ENCODE measurements around a stretch of chr19.

GRCh38 chr19:40578104-40578898 is 1.6 kb downstream of the SHKBP1 start:
- RRBS, 2 experiments, result no CpG with 5 or more reads among the region's 15 CpGs

- RRBS, 2 experiments, result no CpG with 5 or more reads among the region's 15 CpGs
Measured at GRCh38 chr19:40588490-40588939, 11.8 kb downstream of the SHKBP1 start.

- RRBS, 2 experiments, result 4 to 7% methylated on average over 14 of the region's 81 CpGs
Measured at GRCh38 chr19:40605133-40606039, 4.2 kb downstream of the LTBP4 start.

GRCh38 chr19:40650565-40651131 is 39.8 kb downstream of the NUMBL start:
- RRBS, 2 experiments, result no CpG with 5 or more reads among the region's 6 CpGs

DNA sequence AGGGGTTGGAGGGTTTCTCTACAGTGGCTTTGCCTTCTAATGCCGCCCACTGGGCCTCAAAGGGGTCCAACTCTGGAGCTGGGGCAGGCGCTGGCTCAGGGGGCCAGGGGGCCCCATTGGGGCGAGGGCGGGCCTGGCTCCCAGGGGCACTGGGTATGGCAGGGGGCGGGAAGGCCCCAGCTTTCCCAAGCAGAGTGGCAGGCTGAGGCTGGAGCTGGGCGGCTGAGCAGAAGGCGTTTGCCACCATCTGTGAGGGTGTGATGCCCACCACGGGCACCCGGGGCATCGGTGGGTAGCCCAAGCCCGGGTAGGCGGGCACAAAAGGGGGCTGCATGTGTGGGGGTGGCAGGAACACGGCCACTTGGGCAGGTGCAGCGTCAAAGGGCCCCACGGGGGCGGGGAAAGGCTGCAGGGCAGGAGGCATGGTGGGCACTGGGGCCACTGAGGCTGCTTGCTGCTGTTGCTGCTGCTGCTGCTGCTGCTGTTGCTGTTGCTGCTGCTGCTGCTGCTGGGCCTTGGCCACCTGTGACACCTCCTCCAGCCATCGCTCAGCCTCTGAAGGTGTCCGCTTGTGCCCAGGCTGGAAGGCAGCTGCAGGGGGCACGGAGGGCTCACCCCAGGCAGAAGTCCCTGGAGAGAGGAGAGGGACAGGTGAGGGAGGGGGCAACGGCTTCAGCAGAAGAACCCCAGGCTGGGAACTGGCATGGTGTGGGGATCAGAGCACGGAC is 22.8 kb downstream of the NUMBL start:
- RRBS, 2 experiments, result no CpG with 5 or more reads among the region's 21 CpGs

DNA sequence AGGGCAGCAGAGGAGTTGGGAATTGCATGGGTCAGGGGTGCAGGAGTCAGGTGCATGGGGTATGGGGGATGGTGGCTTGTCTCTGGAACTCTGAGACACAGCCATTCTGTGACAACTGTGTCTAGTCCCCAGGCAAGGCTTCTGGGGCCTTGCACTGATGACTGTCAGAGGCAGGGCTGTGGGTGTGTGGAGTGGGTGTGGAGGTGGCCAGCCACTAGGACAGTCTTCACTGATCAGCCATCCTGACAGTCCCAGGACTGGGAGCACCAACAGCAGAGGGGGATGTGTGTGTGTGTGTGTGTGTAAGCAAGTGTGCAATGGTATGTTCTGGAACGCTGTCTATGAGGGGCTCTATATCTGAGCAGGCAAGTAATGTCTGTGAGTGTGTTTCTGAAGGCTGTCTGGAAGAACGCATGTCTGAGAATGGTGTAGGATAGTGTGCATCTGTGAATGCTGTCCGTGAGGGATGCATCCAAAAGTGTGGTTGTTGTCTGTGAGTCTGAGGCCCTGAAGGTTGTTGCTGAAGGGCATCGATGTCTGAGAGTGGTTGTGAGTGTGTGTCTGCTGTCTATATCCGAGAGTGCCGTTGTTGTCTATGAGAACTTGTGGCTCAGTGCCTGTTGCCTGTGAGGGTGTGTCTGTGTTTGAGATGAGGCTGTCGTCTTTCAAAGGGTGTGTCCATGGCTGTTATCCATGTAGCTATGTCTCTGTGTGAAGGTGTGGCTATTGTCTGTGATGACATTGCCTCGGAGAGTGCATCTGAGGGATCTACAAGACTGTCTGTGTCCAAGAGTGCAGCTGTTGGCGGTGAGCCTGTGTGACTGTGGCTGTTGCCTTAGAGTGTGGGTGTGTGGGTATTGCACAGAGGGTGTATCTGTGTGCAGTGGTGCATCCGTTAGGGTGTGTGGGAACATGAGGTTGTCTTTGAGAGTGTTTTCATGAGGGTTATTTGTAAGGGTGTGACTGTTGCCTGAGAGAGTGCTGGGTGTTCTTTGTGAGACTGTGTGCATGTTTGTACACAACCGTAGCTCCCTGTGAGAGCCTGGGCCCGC is 5.1 kb downstream of the NUMBL start:
- RRBS, 2 experiments, result no CpG with 5 or more reads among the region's 12 CpGs

DNA sequence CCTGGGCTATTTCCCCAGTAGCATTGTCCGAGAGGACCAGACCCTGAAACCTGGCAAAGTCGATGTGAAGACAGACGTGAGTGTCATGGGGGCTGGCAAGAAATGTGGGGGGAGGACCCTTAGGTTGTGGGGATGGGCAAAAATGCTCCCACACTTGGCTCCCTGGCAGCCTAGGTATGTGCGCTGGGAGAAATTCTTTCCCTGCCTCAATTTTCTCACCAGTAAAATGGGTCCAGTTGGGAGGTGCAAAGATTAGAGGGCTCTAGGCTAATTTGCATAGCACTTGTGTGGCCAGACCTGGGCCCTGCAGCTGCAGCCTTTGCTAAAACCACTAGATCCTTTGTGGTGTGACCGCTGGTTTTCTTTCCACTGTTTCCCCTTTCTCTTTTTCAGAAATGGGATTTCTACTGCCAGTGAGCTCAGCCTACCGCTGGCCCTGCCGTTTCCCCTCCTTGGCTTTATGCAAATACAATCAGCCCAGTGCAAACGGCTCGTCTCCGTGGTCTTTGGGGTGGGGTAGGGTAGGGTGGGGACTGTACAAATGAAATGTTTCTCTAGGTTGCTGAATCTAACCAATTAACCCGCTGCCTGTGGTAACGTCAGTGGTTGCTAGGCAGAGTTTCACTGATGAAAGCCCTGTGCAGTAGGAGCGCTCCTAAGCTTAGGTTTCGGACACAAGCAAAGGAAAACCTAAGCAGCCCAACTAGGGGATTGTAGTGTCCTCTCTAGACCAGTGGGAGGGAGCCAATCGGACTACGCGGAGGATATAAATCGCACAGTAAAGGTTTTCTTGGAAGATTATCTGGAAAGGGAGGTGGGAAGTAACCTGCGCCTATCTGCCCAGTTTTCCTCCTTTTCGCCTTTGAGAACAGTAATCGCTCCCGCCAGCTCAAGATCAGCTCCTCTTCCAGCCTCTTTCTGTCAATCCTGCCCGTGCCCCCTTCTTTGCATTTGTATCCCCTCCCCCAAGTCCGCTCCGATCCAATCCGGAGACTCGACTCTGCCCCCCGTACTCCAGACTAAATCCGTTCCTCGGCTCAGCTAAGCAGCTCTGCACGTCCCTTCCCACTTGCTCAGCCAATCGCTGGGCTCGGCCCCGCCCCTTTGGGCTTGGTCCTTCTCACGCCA is 679 bp upstream of the RAB4B start:
- RRBS, 2 experiments, result no CpG with 5 or more reads among the region's 35 CpGs

GRCh38 chr19:40923680-40924577 is 41.9 kb upstream of the CYP2A7 start:
- RRBS, 2 experiments, result no CpG with 5 or more reads among the region's 13 CpGs

GRCh38 chr19:40989314-40990438 is 1.4 kb upstream of the CYP2B6 start:
- RRBS, 2 experiments, result no CpG with 5 or more reads among the region's 11 CpGs

DNA sequence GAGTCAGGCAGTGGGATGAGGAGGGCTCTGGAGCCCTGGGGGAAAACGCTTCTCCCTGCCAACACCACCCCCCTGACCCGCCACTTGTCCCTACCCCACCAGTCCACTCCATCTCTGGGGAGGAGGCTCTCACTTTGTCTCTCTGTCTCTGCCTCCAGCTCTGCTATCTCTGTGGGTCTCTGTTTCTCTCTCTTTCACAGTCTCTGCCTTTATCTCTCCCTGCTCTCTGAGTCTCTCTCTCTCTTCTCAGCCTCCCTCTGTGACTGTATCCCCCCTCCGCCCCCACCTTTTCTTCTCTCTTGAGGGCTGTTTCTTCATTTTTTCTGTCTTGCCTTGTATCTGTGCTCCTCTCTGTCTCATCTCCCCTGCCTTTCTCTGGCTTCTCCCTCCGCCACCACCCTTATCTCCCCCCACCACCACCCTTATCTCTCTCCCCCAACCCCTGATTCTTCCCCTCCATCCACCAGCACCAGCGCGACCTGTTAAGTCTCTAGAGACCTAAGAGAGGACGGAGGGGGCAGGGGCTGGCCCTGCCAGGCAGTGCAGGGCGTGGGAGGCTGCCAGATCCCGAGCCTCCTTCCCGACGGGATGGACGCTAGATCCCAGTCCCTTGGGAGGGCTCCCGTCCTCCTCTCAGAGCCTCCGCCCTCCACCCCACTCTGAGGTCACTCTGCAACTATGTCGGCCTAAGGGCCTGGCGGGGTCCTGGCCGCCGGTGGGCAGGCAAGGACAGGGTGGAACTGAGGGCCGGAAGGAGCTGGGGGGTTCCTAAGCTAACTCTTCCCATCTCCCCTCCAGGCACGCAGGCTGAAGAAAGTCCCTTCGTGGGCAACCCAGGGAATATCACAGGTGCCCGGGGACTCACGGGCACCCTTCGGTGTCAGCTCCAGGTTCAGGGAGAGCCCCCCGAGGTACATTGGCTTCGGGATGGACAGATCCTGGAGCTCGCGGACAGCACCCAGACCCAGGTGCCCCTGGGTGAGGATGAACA is 1.1 kb downstream of the AXL start:
- RRBS, 2 experiments, result 1 to 8% methylated on average over 3 of the region's 28 CpGs

- RRBS, 2 experiments, result no CpG with 5 or more reads among the region's 4 CpGs
Measured at GRCh38 chr19:41238955-41239255, 19.9 kb downstream of the AXL start.

GRCh38 chr19:41294066-41295033 is 15.6 kb upstream of the CCDC97 start:
- RRBS, 2 experiments, result no CpG with 5 or more reads among the region's 19 CpGs

DNA sequence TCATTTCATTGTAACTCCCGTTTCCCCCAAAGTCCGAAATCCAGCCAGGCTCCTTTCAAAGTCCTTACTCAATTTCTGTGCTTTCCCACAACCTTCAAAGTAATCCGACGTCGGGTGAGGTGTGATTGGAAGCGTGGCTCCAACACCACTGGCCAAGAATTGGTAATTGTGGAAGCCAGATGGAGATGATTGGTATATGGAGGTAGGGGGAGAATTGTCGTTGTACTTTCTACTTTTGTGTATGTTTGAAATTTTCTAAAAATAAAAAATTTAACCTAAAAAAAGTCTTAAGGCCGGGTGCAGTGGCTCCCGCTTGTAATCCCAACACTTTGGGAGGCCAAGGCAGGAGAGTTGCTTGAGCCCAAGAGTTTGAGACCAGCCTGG is 834 bp downstream of the CCDC97 start:
- RRBS, 2 experiments, result no CpG with 5 or more reads among the region's 9 CpGs

- RRBS, 2 experiments, result no CpG with 5 or more reads among the region's 9 CpGs
Measured at GRCh38 chr19:41415175-41415645, 12.0 kb downstream of the B3GNT8 start.

- RRBS, 2 experiments, result no CpG with 5 or more reads among the region's 6 CpGs
Measured at GRCh38 chr19:41432453-41432721, 5.2 kb upstream of the B3GNT8 start.

- RRBS, 2 experiments, result no CpG with 5 or more reads among the region's 14 CpGs
Measured at GRCh38 chr19:41447648-41448237, 4.8 kb downstream of the ERICH4 start.

DNA sequence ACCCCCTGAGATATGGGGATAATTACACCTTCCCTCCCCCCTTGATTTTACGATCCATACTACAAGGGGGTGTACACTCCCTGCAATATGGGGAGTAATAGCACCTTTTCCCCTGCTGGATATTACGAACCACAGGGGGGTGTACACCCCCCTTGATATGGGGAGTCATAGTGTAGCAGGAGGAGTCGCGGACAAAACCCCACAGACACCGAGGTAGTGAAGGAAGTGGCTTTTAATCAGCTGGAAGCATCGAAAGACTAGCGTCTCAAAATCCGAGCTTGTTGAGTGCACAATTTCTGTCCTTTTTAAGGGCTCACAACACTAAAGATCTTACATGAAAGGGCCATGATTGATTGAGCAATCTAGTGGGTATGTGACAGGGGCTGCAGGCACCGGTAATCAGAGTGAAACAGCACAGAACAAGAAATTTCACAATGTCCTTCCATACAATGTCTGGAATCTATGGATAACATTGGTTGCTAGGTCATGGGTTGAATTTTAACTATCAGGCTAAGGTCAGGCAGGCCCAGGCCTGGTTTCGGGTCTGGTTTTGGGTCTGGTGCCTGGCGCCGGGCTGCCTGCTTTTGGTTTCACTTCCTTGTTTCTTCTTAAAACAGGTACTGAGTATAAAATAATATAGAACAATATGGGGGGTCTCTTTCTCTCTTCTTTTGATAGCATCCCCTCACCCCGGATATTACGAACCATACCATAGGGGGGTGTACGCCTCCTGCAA is 20.5 kb downstream of the ERICH4 start:
- RRBS, 2 experiments, result no CpG with 5 or more reads among the region's 15 CpGs

- RRBS, 2 experiments, result no CpG with 5 or more reads among the region's 6 CpGs
Measured at GRCh38 chr19:41545521-41545972, 30.4 kb upstream of the CEACAM21 start.

DNA sequence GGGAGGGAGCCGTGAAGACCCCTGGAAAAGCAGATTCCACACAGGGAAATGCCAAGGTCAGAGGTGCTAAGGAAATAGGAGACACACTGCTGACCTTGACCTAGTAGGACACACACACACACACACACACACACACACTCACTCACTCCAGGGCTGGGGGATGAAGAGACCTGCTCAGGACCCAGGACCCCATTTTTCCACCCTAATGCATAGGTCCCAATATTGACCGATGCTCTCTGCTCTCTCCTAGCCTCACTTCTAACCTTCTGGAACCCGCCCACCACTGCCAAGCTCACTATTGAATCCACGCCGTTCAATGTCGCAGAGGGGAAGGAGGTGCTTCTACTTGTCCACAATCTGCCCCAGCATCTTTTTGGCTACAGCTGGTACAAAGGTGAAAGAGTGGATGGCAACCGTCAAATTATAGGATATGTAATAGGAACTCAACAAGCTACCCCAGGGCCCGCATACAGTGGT is 1.0 kb downstream of the CEACAM5 start:
- RRBS, 2 experiments, result no CpG with 5 or more reads among the region's 8 CpGs

DNA sequence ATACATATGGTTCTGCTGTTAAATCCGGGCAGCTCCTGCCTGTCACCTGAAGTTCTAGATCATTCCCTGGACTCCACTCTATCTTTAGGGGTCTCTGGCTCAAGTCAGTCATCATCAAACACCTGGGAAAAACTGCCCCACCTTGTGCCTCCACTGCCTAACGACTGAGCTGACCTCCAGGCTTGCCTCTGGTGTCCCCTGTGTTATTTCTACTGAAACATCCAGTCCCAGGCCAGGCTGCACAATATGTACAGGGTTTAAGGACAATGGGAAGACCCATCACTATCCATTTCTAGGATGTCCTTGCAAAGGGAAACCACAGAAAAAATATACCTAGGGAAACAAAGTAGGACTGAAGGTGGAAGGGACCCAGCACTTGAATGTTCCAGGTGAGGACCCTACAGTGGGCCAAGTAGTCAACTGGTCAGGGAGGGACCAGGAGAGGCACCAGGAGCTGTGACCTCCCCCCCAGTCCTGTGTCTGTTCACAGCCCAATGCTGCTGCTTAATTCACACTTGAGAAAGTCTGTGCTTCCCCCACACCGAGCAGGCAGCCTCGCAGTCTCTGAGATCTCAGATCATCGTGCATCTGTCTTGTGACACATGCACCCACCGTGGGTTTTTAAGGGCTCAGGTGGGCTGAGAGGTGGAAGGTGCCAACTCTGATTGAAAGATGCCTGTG is 6.0 kb downstream of the CEACAM5 start:
- RRBS, 2 experiments, result no CpG with 5 or more reads among the region's 6 CpGs